ENCODE results near the gene NTM.

DNA sequence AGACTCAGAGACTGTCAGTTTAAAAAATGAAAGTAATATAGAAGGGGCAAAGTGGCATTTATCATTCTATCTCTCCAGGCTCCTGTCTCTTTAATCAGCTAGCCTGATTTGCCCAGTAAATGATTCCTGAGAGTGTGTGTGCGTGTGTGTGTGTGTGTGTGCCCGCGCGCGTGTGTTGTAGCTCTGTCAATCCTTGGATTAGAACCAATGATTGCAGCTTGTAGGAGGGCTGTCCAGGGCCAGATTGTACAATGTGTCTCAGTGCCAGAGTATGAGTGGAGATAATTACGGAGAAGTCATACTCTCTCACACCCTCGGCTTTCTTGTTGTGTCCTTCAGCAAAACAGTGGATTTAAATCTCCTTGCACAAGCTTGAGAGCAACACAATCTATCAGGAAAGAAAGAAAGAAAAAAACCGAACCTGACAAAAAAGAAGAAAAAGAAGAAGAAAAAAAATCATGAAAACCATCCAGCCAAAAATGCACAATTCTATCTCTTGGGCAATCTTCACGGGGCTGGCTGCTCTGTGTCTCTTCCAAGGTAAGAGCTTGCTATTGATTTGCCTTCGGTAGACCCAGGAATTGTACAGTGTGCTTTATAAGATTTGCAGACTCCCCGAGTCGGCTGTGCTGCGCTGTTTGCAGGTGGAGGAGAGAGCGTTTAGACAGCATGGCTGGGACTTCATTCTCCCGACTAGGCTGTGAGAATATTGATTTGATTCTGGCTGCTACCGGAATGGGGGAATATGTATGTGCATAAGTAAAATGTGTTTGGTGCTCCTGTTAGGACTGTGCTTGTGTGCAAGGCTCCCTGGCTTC, at the start of gene NTM:
TSS of gene NTM (plus strand) at position 267 of the 818 bp plus-strand sequence.
- PRO-cap, 4 experiments = no peak in any of the 4 experiments
- RAMPAGE, long total RNA, 2 experiments = no peak in any of the 2 experiments

DNA sequence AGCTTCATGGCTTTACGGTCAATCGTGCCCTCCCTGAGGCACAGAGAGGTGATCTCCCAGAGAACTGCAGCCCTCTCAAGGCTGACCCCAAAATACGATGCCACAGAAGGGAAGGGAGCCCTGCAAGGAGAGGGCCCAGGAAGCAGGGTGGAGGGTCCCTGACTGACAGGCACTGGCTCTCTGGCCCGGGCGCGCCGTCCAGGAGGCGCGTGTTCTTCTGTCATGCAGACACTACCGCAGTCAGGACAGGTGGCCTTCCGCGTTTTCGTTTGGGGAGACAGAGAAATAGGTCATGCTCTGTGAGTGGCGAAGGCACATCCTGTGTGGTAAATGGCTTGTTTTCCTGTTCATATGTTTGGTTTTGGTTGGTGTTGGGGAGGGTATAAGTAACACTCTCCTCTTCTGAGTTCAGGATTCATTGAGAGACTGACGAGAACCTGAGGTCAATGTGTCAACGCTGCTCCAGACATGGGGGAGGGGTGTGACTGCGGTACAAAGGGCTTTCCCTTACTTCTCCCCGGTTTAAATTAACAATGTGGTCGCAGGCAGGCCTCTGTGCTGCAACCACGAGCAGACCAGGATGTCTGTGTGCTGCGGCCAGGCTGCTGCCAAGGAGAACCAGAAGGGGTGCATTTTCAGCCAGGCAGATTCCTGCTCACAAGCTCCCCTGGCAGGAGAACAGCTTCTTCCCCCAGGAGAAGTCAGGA, 813.2 kb downstream of the OPCML start:
- PRO-cap, 4 experiments = no peak in any of the 4 experiments
- RAMPAGE, long total RNA, 2 experiments = no peak in any of the 2 experiments

DNA sequence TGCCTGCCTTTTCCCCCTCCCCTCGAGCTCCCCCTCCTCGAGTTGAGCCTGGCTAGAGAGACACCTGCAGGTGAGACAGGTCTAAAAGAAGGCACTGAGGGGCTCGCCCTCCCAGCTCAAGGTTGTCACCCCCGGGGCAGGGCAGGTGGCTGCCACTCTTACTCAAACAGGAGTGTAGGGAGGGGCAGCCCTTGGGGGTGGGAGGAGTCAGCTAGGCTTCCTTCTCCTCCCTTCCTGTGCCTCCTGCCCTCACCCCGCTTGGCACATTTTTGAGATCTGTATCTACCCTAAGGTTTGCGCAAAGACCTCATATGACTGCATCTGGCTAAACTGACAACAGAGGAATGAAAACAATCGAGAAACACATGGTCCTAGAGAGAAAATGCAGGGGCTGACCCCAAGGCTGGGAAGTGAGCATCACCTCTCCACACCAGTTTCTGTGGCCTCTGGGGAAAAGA, 28.2 kb downstream of the IGSF9B start:
- PRO-cap, 4 experiments = no peak in any of the 4 experiments
- RAMPAGE, long total RNA, 2 experiments = no peak in any of the 2 experiments

- PRO-cap, 4 experiments = no peak in any of the 4 experiments
- RAMPAGE, long total RNA, 2 experiments = no peak in any of the 2 experiments
Measured at GRCh38 chr11:133950504-133951329, 6.1 kb downstream of the IGSF9B start.

GRCh38 chr11:133953556-133954008, 3.2 kb downstream of the IGSF9B start:
- PRO-cap, 4 experiments = no peak in any of the 4 experiments
- RAMPAGE, long total RNA, 2 experiments = no peak in any of the 2 experiments

DNA sequence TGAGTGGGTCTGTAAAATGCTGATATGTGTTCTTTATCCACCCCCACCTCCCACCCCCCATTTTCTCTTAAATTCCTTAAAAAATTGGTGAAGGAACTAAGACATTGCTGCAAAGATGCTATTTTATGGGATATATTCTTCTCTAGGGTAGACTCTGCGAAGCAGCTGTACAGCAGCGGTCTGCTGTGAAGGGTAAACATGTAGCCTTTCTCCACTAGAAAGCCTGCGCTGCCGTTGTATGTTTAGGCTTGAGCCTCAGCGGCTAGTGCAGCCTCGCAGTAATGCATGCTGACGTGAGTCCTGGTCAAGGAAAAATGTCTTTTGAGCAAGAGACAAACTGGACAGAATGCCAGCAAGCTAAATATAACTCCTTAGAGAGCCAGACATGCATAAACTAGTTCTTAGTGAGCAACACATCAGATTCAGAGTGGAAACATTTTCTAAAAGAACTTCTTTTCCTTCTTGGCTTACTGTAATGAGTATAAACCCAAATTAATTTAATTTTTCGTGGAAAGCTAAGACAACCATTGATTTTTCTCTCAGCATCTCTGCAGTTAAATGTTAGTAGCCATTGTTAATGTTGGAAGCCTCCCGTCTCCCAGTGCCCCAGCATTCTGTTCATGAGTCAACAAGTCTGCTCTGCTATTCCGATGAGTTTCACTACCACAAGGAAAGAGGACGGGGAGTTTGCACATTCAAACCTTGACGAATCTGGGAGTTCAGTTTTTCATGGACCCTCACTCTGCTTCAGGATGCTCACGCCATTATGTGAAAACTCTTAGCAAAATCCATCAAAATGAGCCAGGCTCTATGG, 51.3 kb downstream of the JAM3 start:
- PRO-cap, 4 experiments = no peak in any of the 4 experiments
- RAMPAGE, long total RNA, 2 experiments = no peak in any of the 2 experiments

- PRO-cap, 4 experiments = no peak in any of the 4 experiments
- RAMPAGE, long total RNA, 2 experiments = no peak in any of the 2 experiments
Measured at GRCh38 chr11:134277070-134277719, 1.0 kb downstream of the GLB1L3 start.

DNA sequence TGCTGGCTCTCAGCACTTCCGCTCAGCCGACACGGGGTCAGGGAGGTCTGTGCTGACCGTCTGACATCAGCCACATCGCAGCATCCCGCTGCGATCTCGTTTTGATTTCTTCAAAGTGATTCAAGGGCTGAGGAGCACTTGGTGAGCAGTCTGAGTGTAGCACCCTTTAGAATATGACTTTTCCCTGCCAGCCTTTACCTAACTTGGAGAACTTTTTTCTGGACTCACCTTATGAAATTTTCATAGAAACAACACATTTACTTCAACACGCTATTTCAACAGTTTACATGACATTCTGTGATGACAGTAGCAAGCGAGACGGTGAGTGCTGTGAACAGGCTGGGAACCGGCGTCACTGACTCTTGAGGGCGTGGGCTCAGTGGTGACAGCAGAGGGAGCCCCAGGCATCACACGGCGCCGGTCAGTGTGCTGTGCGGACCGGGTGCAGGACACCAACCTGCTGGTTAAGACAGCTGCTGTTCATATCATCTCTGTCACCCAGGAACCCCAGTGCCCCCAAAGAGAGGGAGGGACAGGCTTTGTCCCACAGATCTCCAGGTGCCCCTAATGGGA, 18.6 kb downstream of the B3GAT1 start:
- PRO-cap, 4 experiments = peak in 2 of 4 experiments; most common plus-strand start position 424 of the sequence (in 2); most common minus-strand start position 177 of the sequence (in 1)
- RAMPAGE, long total RNA, 2 experiments = no peak in any of the 2 experiments